Measurements from ENCODE around the genes TPRX2, CABP5 and FAM83E.

DNA sequence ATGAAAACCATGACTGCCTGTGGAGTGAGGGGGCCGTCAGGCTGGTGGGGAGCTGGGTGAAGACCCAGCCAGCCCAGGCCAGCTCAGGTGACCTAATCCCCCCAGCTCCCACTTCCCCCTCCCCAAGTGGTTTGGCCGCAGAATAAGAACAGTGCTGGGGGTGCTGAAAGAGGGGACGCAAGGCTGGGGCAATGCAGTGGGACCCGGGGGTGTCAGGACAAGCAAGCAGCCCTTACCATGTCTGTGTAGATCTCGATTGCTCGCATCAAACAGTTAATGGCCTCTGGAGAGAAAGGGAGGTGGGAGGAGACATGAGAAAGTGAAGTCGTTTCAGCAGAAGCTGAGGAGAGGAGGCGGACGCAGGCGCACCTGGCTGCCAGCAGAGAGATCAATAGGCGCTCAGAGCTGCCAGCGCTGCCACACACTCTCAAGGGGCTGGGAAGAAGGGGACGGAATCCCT lies 11.3 kb upstream of the KPTN start:
- PRO-cap = no peak

DNA sequence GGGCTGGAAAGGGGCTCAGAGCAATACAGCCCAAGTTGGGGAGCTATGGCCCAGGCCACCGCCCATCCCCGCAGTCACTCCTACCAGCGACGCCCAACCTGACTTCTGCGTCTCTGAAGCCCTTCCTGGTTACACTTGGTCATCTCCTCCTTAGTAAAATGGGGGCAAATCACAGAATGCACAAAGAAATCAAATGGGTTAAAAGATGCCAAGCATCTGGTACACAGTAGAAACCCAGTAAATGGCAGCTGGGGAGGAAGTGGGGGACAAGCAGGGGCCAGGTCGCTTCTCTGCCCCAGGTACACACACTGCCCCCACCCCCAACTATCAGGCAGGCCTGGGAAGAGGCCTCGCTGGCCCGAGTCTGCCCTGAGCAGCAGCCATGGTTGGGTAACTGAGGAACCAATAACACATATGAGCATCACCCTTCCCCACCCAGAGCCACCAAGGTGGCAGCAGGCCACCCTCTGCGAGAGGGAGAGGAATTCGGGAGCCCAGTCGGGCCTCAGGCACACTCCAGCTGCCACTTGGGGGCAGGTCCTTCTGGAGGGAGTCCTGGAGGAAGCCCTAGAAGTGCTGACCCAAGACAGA lies 13.7 kb upstream of the KPTN start:
- PRO-cap = no peak

DNA sequence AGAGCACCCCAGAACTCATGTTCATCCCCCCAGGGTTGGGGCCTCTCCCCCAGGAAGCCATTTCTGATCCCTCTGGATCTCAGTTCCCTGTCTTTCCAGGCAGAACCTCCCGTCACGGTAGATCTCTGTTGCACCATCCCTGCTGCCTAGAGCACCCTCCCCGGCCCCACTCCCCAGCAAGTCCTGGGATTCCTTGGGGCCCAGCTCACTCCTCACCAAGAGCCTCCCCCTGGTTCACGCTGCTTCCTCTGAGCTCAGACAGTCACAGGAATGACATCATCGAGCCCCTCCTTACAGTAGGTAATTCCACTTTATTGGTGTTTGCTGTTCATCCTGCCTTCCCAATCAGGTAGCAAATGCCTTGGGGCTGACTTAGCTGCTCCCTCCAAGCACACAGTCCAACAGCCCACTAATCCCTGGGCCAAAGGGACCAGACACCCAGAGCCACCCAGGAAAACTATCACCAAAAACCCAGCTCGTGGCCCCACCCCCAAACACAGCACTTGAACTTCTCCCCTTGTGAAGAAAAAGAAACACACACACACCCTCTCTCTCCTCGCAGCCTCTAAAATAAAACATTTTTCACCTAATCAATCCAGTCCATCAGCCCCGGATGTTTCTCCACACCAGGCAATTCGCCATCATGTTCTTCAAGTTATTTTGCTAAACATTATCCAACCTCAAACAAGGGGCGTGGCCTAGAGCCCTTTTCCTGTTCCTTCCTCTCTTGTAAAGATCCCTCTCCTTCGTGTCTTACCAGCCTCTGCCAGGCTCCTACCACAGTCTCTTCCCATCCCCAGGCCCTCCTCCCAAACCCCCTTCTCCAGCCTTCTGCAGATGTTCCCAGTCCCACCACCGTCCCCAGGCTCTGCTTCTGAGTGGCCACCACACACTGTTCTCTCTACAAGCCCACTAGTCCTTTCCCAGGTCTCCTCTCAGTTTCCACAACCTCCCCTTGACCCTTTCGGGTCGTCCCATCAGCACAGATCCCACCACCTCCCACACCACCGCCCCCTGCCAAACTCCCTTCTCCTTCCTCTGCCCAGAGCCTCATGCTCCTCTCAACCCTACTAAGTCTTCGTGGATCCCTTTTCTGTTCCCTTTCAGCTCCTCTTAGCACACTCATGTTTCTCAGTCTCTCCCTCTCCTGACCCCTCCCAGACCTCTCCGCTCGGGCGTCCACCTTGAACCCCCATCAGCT lies 2.3 kb downstream of the NAPA start:
- PRO-cap = bidirectional peak, plus-strand start at position 759 of the sequence, minus-strand start at position 645 of the sequence

GRCh38 chr19:47625311-47626109 lies 16.6 kb downstream of the BICRA start:
- PRO-cap = no peak

DNA sequence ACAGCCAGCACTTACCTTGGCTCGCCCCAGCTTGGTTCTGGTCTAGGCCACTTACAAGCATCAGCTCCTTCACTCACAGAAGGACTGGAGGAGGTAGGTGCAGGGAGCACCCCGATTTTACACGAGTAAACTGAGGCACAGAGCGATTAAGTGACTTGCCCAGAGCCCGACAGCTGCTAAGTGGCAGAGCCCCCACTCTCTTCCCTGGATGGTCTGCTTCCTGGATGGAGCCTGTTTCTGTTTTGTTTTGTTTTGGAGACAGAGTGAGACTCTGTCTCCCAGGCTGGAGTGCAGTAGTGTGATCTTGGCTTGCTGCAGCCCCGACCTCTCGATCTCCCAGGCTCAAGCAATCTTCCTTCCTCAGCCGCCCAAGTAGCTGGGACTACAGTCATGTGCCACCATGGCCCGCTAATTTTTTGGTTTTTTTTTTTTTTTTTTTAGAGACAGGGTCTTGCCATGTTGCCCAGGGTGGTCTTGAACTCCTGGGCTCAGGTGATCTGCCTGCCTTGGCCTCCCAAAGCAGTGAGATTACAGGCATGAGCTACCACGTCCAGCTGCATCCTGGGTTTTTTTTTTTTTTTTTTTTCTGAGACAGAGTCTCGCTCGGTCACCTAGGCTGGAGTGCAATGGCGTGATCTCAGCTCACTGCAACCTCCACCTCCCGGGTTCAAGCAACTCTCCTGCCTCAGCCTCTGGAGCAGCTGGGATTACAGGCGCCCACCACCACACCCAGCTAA lies 17.4 kb downstream of the BICRA start:
- PRO-cap = no peak

DNA sequence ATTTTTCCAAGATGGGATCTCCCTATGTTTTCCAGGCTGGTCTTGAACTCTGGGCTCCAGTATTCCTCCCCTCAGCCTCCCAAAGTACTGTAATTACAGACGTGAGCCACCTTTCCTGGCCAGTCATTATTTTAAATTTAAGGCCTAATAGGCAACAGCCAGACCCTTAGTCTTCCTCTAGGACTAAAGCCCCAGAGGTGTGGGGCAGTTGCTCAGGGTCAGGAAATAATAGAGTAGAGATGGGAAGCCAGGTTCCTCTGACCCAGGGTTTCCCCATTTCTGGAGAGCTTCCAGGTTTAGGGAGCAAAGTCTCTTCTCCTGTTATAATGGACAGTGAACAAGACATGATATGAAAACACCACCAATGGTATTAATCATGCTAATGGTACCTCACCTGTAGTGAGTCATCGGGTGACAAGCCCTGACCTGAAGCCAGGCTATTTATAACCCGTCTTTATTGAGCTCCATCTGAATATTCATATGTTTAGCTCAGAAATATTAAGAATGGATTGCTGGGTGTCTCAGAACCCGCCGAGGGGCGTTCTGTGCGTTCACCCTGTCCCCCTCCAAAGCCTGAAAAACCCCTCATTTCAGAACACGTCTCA lies 24.6 kb downstream of the BICRA start:
- PRO-cap = no peak

DNA sequence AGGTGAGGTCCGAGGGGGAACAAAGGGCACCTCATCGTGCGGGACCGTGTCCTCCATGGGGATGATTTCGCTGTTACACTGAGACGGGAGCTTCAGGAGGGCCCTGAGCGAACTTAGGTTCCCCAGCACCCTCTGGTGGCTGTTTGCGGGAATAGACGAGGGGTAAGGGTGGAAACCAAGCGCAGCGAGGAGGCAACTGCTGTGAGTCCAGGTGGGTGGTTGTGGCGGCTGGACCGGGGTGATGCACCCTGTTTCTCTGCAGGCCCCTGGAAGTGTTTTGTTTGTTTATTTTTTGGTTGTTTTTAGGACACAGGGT lies 5.9 kb upstream of the EHD2 start:
- PRO-cap = no peak

DNA sequence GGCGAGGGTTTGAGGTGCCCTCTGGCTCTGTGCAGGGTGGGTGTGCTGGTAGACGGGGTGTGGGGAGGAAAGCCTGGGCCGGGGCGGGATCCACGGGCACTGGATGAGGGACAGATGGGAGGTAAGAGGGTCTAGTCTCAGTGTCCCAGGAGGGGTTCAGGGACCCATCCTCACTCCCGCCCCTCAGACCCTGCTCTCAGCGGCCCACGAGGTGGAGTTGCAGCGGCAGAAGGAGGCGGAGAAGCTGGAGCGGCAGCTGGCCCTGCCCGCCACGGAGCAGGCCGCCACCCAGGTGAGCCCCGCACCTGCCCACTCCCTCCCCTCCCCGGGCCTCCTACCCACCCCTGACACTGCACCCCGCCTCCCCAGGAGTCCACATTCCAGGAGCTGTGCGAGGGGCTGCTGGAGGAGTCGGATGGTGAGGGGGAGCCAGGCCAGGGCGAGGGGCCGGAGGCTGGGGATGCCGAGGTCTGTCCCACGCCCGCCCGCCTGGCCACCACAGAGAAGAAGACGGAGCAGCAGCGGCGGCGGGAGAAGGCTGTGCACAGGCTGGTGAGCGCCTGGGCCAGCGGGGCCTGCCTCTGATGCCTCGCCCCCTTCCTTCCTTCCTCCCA lies 9.1 kb downstream of the NOP53 start:
- PRO-cap = no peak

DNA sequence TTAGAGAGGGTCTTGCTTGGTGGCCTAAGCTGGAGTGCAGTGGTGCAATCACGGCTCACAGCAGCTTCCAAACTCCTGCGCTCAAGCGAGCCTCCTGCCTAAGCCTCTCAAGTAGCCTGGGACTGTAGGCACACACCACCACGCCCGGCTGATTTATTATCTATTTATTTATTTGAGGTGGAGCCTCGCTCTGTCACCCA lies 1.0 kb upstream of the SELENOW start:
- PRO-cap = unidirectional peak, minus-strand start at position 78 of the sequence

DNA sequence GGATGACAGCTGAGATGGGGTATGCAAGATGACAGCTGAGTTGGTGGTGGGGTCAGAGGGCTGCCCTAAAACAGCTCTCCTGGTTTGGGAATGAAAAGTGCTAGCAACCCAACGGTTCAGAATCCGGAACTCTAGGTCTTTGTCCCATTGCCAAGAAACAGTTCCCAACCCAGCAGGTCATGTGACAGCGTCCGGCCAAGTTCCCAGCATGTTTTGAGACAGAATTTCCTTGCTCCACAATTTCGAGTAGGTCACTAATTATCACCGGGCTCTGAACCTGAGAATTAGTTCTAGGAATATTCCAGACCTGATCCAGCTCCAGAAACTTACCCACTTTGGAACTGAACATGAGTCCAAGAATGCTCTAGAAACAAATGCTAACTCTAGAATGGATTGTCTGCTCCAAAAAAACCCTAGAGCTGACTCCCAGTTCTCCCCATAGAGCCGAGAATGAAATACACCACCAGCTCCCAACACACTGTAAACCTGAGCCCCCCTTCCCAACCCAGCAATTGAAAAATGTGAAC lies 3.5 kb downstream of the SELENOW start:
- PRO-cap = no peak

DNA sequence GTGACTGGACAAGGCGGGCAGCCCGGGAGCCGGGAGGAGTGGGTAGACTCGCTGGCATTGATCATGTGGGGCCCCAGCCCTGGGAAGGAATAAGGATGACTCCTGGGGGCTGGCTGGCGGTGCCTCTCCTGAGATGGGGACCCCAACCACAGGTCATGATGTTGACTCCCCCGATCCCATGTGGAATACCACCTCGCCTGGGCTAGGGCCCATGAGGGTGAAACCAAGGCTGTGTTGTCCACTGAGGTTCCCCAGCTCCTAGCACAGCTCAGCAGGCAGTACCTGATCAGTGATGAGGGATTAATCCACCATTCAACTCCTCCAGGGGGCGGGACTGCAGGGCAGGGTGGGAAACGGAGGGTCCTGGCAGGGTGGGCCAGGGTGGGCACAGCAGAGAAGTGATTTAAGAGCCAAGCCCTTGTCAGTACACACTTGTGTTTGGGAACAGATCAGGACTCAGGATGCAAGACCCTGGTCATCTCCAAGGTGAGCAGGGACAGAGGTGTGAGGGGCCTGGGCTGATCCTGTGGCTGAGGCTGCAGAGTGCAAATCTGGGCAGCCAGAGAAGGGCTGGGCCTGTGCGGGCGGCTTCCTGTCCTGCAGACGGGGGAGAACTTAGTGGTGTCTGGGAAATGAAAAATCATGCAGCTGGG lies at the start of gene TPRX2:
Gene TPRX2, plus strand, starts transcription at position 450 of the 653 bp plus-strand sequence.
- PRO-cap = no peak

DNA sequence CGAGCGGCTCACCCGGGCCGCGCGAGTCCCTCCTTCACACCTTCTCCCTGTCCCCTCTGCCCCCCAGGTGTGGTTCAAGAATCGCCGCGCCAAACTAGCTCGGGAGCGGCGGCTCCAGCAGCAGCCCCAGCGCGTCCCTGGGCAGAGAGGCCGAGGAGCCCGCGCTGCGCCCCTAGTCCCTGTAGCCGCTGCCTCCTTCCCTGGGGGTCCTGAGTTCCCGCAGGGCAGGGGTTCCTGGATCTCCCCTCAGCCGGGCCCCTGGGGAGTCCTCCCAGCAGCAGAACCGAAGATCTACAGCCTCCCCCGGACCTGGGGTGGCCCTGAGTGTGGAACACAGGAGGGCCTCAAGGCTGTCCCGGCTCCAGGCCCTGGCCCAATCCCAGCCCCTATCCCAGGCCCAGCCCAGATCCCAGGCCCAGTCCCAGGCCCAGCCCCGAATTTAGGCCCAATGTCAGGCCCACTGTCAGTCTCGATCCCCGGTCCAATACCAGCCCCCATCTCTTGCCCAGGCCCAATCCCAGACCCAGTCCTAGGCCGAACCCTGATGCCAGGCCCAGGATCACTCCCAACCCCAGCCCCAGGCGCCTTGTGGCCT lies 1.8 kb downstream of the TPRX2 start:
- PRO-cap = unidirectional peak, minus-strand start at position 369 of the sequence

GRCh38 chr19:48044011-48044210 lies at the start of gene CABP5:
Gene CABP5 (minus strand): TSS chr19:48044079.
- PRO-cap = no peak

DNA sequence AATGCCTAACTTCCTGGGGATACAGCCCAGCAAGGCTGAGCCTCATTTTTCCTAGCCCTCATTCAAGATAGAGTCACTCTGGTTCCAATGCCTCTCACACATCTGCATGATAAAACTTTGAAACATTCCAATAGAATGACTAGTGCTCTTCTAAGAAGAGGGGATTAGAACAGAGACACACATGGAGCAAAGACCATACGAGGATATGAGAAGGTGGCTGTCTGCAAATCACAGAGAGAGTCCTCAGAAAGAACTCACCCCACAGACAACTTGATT lies 20.7 kb upstream of the CABP5 start:
- PRO-cap = no peak

- PRO-cap = no peak
These were observed 24.9 kb downstream of the CARD8 start for GRCh38 chr19:48230870-48231138.

GRCh38 chr19:48424599-48425285 lies 21.0 kb upstream of the GRWD1 start:
- PRO-cap = bidirectional peak, plus-strand start at chr19:48425026, minus-strand start at chr19:48424930

DNA sequence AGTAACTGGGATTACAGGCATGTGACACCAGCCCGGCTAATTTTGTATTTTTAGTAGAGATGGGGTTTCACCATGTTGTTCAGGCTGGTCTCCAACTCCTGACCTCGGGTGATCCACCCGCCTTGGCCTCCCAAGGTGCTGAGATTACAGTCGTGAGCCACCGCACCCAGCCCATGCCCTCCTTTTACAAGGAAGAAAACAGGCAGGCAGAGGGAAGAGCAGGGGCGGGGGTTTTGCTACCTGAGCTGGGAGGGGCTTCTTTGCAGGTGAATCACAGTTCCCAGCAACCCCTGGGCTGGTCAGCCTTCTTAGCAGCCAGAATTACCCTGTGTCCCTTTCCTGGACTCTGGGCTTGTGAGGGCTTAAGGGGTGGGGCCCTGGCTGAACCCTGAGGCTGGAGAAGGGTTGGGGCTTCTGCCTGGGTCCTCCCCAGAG lies 3.1 kb upstream of the KCNJ14 start:
- PRO-cap = no peak

GRCh38 chr19:48481904-48482750 lies 13.0 kb downstream of the CYTH2 start:
- PRO-cap = no peak

DNA sequence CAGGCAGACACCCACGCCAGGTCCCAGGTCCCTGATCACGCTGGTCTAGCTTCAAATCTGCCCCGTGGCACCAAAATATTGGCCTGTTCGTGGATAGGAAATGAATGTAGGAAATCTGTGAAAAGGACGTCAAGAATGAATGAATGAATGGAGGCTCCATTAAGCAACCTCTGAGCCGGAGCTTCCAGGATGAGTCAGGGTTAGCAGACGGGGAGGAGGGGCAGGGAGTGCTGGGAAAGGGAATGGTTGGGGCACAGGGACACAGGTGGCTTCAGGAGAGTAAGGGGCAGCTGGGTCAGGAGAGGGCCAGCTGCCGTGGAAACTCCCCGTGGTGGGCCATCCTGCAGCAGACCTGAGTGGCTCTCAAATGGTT lies 4.2 kb downstream of the SULT2B1 start:
- PRO-cap = no peak

GRCh38 chr19:48614548-48615657 lies at the start of gene FAM83E:
Gene FAM83E (minus strand): TSS chr19:48615076.
- PRO-cap = bidirectional peak, plus-strand start at chr19:48614693, minus-strand start at chr19:48614621; bidirectional peak, plus-strand start at chr19:48615211, minus-strand start at chr19:48615093

All from bronchus (tissue), 1 donor.